Placental pericyte (primary cell): ENCODE data around the genes VEZF1, OR4D2 and TSPOAP1.

- CAGE, long polyA plus RNA: no peak
Observed at GRCh38 chr17:57262147-57262853, 6.0 kb downstream of the MSI2 start.

DNA sequence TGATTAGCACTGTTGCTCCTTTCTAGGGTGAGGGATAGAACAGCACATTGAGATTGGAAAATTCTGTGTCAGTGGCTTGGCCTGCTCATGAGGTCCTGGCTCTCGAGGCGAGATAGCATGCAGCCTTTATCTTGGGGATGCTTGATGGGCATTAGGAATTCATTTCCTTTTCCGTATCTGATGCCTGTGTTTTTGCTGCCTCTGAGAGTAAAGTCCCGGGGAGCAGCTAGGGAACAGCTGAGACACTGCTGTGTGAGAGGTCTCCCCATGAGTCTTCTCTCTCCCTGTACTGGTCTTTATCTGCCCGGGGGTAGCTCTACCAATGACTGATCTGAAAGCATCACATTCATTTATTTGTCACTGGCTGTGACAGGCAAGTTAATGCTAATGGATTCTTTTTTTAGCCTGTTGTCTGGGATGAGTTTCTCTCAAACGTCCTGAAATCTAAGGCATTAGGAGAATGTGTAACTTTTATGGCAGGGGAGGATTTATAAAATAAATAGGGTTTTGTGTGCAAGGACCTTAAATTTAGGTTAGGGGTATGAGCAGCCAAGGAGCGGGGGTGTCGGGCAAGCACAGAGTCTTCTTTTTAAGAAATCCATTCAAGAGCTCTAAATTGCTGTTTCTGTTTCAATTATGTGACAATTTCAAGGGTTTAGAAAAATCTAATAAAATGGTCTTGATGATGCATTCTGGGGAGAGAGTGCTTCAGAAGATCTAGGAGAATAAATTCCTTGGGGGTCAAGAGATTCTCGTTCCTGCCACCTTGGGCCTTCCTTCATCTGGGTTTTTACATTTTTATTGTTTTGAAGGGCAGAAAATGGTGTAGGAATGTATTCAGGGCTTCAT is 14.7 kb downstream of the MSI2 start:
- CAGE, long polyA plus RNA: no peak

- CAGE, long polyA plus RNA: no peak
Observed at GRCh38 chr17:57284466-57284901, 28.2 kb downstream of the MSI2 start.

DNA sequence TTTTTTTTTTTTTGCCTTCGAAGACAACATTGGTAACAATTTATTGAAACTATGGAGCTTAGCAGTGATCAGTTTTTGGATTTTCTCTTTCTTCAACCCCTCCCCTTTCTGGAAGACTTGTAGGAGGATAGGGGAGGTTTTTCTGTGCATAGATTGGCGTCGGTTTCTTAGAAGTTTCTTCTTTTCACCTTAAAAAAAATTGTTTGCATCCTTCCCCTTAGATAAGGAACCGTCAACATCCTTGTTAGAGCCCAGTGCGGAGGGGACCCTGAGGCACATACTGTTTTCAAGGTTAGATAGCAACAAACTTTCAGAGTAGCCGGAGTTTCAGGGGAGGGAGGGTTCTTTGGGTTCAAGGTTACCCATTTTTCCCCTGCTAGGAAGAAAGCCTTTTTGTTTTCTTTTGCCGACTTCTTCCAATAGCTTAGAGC is 28.6 kb downstream of the MSI2 start:
- CAGE, long polyA plus RNA: no peak

DNA sequence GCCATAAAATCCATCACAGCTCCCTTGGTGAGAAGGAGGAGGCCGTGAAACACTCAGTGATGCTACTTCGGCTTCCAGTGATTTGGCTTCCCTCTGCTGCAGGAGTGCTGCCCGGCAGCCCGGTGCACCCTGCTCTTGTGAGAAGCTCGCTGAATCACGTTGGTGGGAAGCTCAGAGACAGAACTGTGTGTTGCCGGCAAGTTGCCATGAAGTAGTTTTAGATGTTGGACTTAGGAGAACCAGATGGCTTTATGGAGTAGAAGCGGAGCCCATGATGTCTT is 33.3 kb downstream of the MSI2 start:
- CAGE, long polyA plus RNA: no peak

DNA sequence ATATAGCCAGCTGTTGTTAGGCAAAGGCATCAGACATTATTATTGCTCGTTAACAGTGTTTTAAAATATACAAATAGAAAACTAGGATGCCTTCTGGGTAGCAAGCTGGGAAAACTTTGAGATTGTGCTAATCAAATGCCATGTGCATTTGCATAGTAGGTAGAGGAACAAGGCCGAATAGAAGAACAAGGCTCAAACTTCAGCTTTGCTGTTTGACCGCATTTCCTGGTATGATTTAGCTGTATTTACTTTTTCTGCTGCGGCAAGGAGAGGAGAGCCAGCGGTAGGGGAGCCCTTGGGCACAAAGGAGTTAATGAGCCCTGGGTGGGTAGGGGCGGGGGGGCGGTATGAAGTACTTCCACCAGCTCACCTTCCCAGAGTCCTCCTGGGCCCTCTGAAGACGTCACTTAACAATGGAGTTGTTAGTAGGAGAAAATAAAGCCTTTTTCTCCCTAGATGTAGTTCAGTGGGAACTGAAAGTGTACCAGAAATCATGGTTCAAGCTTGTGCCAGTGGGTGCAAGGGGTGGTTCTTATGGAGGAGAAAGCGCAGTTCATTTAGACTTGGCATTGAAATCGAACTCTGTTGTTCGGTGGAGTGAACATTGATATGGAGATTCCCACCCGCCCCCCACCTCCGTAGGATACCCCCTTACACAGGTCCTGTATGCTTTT is 152.1 kb downstream of the MSI2 start:
- CAGE, long polyA plus RNA: no peak

GRCh38 chr17:57551896-57552955 is 192.9 kb downstream of the CCDC182 start:
- CAGE, long polyA plus RNA: no peak

DNA sequence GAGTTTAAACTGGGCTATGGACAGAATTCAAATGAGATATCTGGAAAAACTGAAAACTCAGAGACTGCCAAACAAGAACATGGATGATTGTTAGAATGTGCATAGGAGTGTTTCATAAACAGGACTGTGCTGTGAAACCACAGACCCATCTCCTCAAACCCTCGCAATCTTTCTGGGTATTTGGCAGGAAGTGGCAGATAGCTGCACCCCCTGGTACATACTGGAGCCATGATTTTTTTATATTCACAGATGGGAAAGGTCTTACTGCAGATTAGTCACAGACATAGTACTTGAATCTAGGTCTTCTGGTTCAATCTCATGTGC is 145.0 kb downstream of the CCDC182 start:
- CAGE, long polyA plus RNA: no peak

DNA sequence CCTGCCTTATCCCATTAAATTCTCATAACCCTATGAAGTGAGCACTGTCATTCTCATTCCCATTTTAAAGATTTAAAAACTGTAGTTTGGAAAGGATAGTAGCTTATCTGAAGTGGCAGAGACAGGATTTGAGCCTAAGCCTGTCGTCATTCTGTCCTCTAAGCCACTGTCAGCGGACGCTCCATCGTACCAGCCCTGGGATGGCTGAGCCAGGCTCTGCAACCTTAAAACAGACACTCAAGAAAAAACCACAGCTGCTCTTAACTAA is 82.7 kb downstream of the CCDC182 start:
- CAGE, long polyA plus RNA: no peak

DNA sequence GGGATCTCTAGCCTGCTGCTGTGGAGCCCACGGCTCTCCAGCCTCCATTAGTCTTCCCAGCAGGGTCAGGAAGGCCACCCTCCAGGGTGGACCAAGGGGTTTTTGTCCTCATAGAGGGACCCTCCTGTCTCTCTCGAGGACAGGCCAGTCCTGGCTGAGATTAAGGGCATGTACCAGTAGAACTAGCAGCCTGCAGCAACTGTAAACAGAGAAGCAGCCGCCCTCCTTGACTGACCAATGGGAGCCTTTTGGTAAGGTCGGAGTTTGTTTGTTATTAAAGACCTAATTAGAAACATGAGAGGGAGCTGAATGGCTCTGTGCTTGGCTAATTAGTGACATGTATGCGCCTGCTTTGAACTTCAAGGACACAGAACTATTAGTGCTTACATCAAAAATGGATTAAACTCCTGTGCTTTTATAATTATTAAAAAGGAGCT is 80.0 kb downstream of the CCDC182 start:
- CAGE, long polyA plus RNA: no peak

DNA sequence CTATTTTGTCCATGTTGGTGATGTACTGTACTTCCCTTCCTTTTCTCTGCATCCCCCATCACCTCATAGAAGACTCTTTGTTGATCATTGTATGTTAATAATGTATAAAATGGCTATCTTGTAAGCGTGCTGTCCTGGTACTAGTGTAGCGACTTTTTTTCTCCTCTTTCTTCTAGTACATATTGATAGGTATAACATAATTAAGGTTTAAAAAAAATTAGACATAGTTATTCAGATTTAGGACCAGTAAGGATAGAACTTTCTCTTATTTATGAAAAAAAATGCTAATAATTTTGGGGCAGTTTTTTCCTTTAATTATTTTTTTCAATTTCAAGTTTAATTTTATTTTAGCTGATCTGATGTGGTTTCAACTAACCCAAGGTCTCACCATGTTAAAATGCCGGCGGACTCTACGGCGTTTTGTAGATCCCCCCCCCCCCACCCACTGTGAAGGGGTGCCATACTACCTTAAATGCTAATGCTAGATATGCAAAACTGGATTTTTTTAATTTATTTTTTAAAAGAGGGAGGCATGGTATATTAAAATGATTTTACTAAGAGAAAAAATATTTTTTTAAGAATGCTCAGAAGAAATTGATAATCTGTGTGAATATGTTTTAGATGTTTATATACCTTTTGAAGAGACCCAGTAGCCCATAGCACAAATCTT is 63.1 kb downstream of the CCDC182 start:
- CAGE, long polyA plus RNA: no peak

DNA sequence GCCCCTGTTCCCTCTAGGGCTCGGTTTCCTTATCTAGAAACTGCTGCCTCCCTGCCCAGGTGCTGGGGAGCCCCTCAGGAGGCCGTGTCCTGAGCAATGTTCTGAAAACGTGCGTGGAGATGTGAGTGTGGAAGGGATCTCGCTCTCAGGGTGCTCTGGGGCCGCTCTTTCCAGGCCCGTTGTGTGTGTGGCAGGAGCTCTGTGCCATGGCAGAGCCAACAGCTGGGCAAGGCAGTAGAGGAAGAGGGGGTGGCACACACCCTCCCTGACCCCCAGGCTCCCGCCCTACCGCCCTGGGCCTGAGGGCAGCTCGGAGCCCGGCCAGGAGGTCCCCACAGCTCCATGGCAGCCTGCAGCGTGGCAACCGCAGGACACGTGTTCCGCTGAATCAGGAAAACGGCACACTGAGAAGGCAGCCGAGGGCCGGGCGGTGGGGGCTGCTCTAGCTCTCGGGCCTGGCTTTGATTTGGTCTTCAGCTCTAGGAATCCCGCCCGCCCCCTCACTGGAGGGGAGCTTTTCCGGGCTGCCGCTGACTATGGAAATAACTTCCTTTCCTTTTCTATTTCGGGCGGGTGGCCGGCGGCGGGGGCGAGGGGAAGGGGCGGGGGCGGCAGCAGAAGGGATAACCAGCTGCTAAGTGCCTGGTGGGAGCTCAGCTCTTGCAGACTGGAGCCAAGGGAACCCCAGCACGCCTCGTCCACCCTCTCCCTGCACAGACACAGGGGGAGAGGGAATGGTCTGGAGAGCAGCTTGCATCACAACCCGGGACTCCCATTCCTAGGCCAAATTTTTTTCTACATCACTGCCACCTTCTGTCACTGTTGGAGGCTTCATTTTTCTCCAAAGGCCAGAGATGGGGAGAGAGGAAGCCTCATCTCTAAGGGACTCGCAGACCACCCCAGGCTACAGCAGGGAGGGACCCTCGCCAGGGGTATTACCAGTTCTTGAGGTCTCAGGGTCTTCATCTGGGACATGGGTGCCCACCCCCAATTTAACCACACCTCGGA is 24.7 kb upstream of the MRPS23 start:
- CAGE, long polyA plus RNA: no peak

- CAGE, long polyA plus RNA: no peak
Observed at GRCh38 chr17:57885147-57885713, 35.4 kb upstream of the MRPS23 start.

DNA sequence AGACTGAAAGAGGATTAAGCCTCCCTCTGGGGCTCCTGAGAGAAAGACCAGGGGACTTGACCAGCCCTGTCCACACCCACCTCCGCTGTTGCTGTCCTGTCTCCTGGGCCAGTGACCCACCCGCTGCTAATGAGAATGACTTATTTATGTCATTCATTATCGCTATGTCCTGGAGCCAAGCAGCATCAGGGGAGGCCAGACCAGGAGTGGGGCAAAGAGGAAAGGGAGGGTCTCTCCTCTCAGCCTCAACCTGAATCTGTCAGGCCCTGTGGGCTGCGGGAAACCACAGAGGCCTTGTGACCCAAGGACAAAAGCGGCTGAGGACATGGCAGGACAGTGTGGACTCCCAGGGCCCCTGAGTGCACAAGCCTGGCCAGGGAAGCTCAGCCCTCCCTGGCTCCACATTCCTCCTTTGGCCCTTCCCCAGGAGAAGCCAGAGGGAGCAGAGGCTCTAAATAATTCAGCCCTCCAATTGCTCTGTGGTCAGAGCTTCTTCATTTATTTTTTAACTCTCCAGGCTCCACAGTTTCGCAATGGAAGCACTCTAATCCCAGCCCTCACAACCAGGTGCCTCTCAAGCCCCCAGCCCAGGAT is 19.2 kb downstream of the CUEDC1 start:
- CAGE, long polyA plus RNA: no peak

GRCh38 chr17:57987428-57988458 is at the start of gene VEZF1:
VEZF1 (minus strand) TSS chr17:57988254.
- CAGE, long polyA plus RNA: no peak

- CAGE, long polyA plus RNA: no peak
Observed at GRCh38 chr17:58004599-58005698, 2.1 kb downstream of the SRSF1 start.

- CAGE, long polyA plus RNA: no peak
Observed at GRCh38 chr17:58088919-58089140, 5.6 kb downstream of the DYNLL2 start.

GRCh38 chr17:58166696-58167260 is at the start of gene OR4D2:
OR4D2 (plus strand) TSS chr17:58166982.
- CAGE, long polyA plus RNA: no peak

- CAGE, long polyA plus RNA: no peak
Observed at GRCh38 chr17:58322260-58322886, 6.2 kb downstream of the TSPOAP1 start.

DNA sequence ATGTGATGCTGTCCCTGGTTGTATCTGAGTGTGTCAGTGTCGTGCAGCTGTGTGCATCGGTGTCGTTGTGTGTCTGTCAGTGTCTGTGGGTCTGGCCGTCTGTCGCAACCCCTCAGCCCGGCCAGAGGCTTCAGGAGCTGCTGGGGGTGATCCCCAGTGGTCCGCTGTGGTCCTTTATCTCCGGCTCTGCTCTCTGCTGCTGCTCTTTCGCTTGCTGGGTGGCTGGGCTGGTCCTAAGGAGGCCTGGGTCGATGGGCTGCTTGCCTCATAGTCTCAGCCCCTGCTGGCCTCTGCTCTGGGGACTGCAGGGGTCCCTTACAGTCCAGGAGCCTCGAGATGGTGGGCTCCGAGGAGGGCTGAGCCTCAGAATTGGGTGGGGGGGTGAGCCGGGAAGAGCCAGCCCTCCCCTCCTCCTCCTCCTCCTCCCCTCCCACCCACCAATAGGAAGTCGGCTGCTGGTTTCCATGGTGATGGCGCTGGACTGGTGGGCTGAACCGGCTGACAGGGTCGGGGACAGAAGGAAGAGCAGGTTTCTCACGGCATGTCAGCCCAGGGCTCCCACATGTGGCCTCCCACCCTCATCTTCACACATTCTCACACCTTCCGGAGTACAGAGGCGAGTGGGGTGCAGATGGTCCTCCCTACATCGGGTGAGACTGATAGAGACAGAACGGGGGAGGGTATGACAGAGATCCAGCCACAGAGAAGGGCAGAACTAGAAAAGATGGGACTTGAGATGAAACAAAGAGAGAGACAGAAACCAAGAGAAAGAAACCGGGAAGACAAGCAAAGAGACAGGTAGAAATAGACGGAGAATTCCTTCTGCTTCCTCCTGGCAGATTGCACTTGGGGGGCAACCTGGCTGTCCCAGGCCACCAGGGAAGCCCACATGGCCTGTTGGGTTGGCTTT is at the start of gene TSPOAP1:
Gene TSPOAP1 (minus strand): TSS at position 371 of the 910 bp plus-strand sequence.
- CAGE, long polyA plus RNA: no peak